ENCODE measurements around a stretch of chr7.

DNA sequence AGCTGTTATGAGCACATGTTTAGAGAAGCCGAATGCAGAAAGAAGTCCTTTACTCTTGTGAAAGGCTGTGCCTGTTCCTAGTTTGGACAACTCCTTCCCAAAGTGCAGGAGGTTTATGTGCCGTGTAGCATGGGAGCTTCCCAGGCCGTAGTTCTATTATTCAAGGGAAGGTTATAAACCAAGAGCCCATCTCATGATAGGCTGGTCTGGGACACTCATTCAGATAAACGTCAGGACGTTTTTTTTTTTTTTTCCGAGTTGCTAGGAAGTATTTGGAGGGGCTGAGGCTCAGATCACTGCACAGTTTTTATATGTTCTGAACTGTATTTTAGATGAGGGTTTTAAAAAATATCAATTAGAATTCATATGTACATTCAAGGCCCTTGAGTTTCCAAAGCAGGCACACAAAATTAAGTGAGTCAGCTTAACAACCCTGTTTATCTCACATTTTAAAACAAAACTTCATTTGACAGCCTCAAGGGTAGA is 593.0 kb upstream of the CNTNAP2 start:
- RRBS: no CpG with 5 or more reads among the region's 6 CpGs

GRCh38 chr7:145997075-145997468 is 119.5 kb upstream of the CNTNAP2 start:
- RRBS: no CpG with 5 or more reads among the region's 2 CpGs

DNA sequence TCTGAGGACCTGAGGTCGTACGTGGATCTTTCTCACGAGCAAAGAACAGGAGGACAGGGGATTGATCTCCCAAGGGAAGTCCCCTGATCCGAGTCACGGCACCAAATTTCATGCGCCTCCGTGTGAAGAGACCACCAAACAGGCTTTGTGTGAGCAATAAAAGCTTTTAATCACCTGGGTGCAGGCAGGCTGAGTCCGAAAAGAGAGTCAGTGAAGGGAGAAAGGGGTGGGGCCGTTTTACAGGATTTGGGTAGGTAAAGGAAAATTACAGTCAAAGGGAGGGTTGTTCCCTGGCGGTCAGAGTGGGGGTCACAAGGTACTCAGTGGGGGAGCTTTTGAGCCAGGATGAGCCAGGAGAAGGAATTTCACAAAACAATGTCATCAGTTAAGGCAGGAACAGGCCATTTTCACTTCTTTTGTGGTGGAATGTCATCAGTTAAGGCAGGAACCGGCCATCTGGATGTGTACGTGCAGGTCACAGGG is 132.1 kb downstream of the CNTNAP2 start:
- RRBS: no CpG with 5 or more reads among the region's 12 CpGs

- RRBS: no CpG with 5 or more reads among the region's 1 CpG
Measured at GRCh38 chr7:147833657-147833856, 757.0 kb upstream of the C7orf33 start.

DNA sequence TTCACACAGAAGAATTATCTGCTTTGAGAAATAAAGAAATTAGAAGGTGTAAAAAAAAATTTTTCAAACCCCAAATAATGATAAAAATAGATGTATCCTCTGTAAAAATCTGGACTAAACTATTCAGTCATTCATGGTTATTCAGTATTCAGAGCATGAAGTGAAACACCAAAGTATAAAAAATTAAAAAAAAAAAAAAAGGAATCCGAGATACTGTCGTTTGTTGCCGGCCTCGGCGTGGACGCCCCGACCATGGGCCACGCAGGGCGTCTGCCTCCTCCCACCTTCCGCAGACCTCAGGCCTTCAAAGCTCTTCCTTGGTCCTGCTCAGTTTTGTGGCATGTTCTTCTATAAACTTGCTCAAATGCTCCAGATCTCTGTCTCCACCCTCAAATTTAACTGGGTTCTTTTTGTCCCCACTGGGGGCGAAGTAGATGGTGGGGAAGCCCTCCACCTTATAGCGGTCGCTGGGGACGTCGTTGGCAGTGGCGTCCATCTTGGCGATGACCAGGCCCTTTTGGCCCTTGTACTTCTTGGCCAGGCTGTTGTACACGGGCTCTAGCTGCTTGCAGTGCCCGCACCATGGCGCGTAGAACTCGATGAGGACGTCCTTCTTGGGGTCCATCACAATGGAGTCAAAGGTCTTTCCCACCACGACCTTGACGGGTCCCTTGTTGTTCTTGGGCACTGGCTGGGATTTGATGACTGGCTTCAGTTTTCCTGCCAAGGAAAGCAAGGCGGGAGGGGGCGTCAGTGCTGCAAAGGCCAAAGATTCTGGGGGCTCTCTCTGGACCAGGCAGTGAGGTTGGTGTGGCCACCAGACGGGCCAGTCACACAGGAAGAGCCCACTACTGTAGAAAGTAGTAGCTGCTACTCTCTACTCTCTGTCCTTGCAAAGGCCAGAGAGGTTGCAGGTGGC is 24.6 kb downstream of the PDIA4 start:
- RRBS: no CpG with 5 or more reads among the region's 28 CpGs

- RRBS: no CpG with 5 or more reads among the region's 7 CpGs
Measured at GRCh38 chr7:149191788-149192135, 3.6 kb upstream of the ZNF282 start.

DNA sequence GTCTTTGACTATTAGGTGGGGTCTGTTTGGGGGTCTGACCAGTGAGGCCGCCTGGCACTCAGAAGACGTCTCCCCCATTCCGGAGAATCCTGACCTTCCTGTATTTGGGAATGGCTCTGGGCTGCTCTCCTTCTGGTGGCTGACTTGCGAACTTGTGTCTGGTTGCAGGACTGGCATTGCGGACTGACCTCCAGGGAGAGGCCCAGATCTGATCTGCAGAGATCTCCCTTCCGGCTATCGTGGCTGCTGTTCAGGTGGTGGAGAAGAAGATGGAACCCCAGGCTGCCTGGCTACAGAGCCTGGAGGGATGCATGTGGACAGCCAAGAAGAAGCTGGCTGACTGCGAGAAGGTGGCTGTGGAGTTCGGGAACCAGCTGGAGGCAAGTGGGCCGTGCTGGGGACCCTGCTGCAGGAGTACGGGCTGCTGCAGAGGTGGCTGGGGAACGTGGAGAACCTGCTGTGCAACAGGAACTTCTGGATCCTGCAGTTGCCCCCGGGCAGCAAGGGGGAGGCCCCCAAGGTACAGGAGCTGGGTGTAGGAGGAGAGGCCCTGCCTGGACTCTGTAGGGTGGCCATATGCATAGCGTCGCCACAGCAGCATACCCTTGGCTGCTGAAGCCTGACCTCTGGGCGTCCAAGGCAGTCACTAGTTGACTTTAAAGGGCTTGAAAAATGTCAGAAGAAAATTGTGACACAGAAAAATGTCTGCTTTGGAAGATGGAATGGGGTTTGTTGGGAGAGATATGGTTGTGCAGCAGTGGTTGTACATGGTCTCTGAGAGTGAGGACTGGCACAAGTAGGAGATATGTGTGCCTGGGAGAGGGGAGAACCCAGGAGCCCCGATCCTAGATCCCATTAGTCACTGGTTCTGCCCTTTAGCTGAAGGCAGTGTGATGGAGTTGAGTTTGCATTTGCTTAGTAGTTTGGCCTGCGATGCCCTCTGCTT is 25.7 kb downstream of the ZNF783 start:
- RRBS: no CpG with 5 or more reads among the region's 18 CpGs

GRCh38 chr7:149479764-149480400 is 17.7 kb downstream of the ZNF746 start:
- RRBS: no CpG with 5 or more reads among the region's 1 CpG

- RRBS: no CpG with 5 or more reads among the region's 6 CpGs
Measured at GRCh38 chr7:149582397-149583392, 85.1 kb upstream of the ZNF746 start.

GRCh38 chr7:149607648-149608919 is 106.7 kb upstream of the KRBA1 start:
- RRBS: no CpG with 5 or more reads among the region's 11 CpGs

DNA sequence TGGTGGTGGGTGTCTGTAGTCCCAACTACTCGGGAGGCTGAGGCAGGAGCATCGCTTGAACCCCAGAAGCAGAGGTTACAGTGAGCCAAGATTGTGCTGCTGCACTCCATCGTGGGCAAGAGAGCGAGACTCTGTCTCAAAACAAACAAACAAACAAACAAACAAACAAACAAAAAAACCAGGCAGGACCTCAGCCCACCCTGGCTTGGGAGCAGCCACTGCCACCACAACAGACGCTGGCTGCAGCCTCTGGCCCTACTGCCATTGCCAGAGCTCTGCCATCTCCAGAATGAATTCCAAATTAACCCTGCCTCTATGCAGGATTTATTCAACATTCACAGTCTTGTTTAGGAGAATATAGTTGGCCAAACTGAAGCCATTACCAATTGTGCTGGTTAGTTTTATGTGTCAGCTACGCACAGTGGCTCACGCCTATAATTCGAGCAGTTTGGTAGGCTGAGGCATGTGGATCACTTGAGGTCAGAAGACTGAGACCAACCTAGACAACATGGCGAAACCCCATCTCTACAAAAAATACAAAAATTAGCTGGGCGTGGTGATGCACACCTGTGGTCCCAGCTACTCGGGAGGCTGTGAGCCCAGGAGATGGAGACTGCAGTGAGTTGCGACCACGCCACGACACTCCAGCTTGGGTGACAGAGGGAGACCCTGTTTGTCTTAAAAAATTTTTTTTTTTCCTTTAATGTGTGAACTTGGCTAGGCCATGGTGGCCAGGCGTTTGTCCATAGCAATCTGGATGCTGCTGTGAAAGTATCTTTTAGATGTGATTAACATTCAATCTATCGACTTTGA is 103.2 kb upstream of the KRBA1 start:
- RRBS: no CpG with 5 or more reads among the region's 16 CpGs

DNA sequence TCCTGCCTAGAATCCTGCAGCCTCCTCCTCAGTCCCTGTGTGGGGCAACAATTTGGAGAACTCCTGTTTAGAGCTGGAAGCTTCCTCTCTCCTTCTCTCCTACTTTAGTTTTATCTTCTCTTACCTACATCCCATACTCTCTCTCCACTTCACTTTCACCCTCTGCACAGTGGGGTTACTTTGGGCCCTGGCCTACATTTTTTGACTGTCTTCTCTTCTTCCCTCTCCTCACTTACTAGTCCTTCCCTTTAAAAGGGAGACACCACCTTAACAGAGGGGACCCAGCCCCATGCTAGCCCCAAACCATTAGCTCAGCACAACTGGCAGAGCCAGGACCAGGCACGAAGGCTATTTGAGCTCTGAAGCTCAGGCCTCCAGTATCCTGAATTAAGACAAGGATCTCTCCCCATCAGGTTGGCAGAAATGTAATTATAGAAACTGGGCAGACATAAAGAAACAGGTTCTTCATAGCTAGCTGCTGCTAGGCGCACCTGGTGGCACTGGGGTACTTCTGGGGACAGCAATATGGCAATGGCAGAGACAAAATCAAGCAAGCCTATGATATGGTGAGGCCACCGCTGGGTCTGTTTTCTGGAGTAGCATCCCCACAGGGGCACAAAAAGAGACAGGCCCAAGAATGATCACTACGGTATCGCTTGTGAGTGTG is 100.4 kb upstream of the KRBA1 start:
- RRBS: no CpG with 5 or more reads among the region's 5 CpGs

- RRBS: no CpG with 5 or more reads among the region's 15 CpGs
Measured at GRCh38 chr7:149725506-149726023, 10.8 kb downstream of the KRBA1 start.

DNA sequence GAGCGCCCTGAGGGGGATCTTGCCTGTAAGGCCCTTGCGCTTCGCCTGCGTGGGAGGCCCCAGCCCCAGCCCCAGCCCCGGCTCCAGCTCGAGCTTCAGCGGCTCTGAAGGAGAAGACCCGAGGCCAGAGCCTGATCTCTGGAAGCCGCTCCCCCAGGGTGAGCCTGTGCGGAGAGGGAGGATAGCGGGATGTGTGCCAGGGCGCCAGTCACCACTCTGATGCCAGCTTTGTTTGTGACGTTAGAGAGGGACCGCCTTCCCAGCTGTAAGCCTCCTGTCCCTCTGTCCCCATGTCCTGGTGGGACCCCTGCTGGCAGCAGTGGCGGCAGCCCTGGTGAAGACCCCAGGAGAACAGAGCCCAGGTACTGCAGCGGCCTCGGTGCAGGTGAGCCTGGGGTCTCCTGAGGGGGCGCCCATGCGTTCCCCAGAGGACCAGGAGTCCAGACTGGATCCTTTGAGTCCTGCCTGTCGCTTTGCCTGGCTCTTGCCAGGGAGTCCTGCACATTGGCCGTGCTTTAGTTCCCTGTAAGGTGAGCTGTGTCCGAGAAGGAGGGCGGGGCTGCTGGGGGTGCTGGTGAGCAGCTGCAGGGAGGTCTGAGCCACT is 15.5 kb downstream of the KRBA1 start:
- RRBS: no CpG with 5 or more reads among the region's 23 CpGs

GRCh38 chr7:149735860-149737139 is 21.5 kb downstream of the KRBA1 start:
- RRBS: no CpG with 5 or more reads among the region's 25 CpGs

DNA sequence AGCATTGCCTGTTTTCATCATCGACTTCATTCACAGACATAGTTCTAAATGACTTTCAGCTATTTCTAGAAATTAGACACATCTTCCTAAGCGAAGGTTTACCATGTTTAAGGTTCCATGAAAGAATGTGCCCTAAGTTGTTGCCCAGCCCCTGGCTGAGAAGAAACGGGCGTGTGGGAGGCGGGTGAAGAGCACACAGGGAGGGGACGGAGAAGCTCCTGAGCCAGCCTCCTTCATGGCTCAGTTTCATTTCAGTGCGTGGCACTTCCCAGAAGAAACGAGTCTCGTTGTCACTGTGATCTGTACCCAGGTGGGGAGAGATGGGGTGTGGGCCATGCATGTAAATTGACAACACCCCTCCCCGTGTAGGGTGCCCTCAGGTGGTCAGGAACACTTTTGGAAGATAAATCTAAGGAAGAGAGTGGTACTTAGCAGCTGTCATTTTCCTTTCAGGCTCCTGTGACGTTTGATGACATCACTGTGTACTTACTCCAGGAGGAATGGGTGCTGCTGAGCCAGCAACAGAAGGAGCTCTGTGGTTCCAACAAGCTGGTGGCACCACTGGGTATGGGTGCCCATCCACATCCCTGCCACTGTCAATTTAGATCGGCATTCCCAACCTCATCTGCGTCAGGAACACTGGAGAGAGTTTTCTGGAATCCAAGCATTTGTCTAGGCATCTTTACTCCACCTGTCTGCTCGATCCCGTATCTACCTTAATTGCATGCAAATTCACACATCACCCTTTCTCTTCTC is 6.2 kb downstream of the ZNF862 start:
- RRBS: no CpG with 5 or more reads among the region's 15 CpGs

DNA sequence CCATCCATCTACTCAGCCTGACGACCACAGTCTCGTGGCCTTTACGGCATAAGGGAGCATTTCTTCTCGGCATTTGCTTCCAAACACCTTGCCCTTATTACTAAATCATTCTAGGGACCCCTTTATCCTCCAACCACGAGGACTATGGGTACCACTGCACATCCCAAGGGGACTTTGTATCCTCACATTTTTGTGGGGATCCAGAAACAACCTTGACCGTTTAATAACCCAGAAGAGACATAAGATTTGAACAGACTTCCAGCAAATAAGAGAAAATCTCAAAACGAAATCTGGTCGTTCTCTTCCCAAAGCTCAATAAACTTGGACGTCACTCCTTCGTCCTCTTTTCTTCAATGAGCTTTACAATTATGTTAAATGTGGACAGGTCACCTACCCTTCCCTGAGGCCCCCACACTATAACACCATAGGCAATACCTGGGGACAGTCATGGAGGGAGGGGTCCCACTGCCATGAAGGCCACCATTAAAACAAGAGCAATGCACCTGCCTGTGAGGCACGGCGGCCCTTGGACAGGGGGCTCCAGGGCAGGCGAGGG is 213.5 kb upstream of the LRRC61 start:
- RRBS: no CpG with 5 or more reads among the region's 13 CpGs

GRCh38 chr7:150277434-150278217 is 45.5 kb upstream of the LRRC61 start:
- RRBS: no CpG with 5 or more reads among the region's 10 CpGs

- RRBS: no CpG with 5 or more reads among the region's 7 CpGs
Measured at GRCh38 chr7:150312845-150313647, 10.1 kb upstream of the LRRC61 start.

DNA sequence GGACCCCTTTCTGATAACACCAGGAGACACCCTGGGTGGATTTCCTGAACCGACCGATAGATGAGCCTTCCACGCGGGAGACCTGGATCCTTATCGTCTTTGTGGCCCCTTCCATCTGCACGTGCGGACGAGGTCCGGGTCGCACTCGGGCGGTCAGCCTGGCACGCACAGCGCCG is 455 bp upstream of the LRRC61 start:
- RRBS: 3% methylated on average over 7 of the region's 15 CpGs

Data from epithelial cell of esophagus (primary cell).